PC-3 (cell line): ENCODE measurements around the gene LDLRAD2.

DNA sequence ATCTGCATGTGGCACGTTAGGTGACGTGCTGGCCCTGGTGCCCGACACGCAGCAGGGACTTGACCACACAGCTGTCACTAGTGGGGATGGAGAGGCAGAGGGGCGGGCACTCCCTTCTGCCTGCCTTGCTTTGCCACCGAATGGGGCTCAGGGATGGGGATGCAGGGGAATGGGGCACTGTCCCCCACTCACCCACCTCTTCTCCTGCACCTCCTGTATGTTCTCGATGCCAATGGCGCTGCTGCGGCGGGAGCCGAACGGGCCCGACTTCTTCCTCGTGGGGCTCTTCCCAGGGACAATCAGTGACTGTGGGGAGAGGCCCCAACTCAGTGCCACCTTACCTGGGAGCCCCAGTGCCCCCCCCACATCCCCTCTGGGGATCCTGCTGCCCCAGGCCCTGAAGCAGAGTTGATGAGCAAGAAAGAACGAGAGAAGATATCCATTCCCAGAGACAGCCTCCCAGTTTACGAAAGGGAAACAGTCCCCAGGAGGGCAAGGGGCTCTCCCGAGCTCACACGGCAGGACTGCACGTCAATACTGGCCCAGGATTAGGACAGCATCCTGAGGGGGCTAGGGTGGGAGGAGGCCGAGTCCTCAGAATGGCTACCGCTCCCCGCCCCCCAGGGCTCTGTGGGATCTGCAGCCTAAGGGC is 66.4 kb downstream of the RAP1GAP start:
- RAMPAGE, long total RNA = no peak

GRCh38 chr1:21618966-21619549 is 50.1 kb downstream of the RAP1GAP start:
- RAMPAGE, long total RNA = no peak

- RAMPAGE, long total RNA = no peak
Measured at GRCh38 chr1:21622327-21622868, 46.8 kb downstream of the RAP1GAP start.

DNA sequence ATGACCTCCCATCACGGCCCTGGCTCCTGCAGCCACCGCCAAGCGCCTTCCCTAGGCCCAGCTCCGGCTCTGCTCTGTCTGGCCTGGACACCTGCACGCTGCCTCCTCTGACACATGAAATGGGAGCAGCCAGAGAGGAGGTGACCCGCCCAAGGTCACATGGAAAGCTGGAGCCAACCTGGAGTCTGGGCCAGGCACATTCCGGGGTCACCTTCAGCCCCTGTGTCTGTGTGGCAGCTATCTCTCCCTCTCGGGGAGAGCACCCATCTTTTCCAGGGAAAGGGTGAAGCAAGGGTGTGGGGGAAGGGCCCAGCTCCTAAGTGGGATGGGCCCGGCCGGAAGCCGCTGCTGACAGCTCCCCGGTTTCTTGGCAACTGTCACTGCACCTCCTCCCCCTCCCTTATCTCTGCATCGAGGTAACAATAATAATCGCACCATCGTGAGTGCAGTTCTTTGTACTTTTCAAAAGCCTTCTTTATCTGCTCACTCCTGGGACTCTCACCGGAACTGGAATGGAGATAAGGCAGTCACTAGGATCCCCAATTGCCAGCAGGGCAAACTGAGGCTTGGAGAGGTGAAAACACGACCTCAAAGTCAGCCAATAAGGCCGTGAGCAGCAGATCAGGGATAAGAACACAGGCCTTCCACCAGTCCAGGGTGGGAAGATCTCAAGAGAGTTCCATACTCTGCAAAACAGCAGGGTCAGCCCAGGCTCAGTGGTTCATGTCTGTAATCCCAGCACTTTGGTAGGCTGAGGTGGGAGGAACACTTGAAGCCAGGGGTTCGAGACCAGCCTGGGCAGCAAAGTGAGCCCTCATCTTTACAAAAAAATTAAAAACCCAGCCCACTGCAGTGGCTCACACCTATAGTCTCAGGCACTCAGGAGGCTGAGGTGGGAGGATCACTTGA is 37.0 kb downstream of the RAP1GAP start:
- RAMPAGE, long total RNA = no peak

GRCh38 chr1:21639546-21640033 is 29.6 kb downstream of the RAP1GAP start:
- RAMPAGE, long total RNA = no peak

GRCh38 chr1:21642406-21642683 is 26.8 kb downstream of the RAP1GAP start:
- RAMPAGE, long total RNA = no peak

- RAMPAGE, long total RNA = no peak
Measured at GRCh38 chr1:21659022-21659796, 9.9 kb downstream of the RAP1GAP start.

GRCh38 chr1:21668390-21669201 is 561 bp downstream of the RAP1GAP start:
- RAMPAGE, long total RNA = no peak

- RAMPAGE, long total RNA = no peak
Measured at GRCh38 chr1:21749246-21750507, 33.3 kb downstream of the USP48 start.

- RAMPAGE, long total RNA = no peak
Measured at GRCh38 chr1:21775394-21775875, 7.5 kb downstream of the USP48 start.

GRCh38 chr1:21791357-21791645 is 8.4 kb upstream of the USP48 start:
- RAMPAGE, long total RNA = no peak

- RAMPAGE, long total RNA = no peak
Measured at GRCh38 chr1:21812220-21812585, at the start of gene LDLRAD2. Gene LDLRAD2, plus strand, starts transcription at chr1:21812265.

- RAMPAGE, long total RNA = no peak
Measured at GRCh38 chr1:21931596-21932035, 5.5 kb downstream of the HSPG2 start.

- RAMPAGE, long total RNA = no peak
Measured at GRCh38 chr1:22053887-22054175, 1.3 kb downstream of the CDC42 start.

- RAMPAGE, long total RNA = no peak
Measured at GRCh38 chr1:22084841-22085157, 32.3 kb downstream of the CDC42 start.

- RAMPAGE, long total RNA = no peak
Measured at GRCh38 chr1:22105561-22105981, 37.3 kb downstream of the WNT4 start.

GRCh38 chr1:22142459-22143027 is 354 bp downstream of the WNT4 start:
- RAMPAGE, long total RNA = no peak

DNA sequence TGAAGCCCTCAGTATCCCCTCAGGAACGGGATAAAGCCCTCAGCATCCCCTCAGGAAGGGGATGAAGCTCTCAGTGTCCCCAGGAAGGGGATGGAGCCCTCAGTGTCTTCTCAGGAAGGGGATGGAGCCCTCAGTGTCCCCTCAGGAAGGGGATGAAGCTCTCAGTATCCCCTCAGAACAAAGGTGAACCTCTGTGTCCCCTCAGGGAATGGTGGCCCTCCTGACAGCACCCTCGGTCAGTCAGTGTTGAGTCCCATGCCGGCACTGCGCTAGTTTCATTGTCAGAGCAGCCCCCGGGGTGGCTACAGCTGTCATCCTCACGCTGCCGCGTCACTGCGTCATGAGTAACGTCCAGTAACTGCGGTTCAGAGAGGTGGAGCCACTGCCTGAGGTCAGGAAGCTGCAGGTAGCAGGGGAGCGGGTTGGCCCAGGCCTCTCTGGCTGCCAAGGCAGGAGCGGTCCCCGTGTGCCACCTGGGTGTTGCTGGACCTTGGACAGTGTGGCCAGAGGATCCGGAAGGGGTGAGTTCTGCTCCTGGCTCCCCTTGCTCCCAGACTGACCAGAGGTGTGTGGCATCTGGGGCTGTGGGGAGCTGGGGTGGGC is 20.2 kb upstream of the WNT4 start:
- RAMPAGE, long total RNA = no peak

DNA sequence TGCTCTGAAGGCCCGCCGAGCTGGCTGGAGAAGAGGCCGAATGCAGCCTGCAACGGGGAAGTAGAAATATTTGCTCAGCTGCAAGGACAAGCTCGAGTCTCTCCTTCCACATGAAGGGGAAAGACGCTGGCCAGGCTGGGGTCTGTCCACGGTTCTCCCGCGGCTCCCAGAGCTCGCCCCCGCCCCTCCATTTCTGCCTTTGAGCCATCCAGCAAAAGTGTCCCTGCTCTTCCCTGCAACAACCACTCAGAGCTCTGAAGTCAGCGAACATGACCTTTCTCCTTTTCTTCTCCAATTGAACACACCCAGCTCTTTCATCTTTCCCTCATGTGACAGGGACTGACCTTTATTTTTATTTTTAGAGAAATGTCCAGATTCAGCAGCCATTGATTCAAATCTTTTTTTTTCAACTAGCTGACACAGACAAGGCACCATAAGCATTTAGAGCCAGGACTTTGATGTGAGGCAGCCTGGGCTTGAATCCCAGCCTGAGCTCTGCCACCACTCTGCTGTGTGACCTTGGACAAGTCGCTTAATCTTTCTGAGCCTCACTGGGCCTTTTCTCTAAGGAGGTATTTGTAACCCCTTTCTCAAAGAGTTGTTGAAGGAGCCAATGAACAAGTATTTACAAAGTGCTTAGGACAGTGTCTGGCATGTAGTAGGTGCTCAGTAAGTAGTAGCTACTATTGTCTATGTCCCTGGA is 149.3 kb upstream of the WNT4 start:
- RAMPAGE, long total RNA = no peak

GRCh38 chr1:22384008-22384446 is 67.6 kb upstream of the ZBTB40 start:
- RAMPAGE, long total RNA = no peak